ENCODE data around the genes TDP2 and TRIM38.

DNA sequence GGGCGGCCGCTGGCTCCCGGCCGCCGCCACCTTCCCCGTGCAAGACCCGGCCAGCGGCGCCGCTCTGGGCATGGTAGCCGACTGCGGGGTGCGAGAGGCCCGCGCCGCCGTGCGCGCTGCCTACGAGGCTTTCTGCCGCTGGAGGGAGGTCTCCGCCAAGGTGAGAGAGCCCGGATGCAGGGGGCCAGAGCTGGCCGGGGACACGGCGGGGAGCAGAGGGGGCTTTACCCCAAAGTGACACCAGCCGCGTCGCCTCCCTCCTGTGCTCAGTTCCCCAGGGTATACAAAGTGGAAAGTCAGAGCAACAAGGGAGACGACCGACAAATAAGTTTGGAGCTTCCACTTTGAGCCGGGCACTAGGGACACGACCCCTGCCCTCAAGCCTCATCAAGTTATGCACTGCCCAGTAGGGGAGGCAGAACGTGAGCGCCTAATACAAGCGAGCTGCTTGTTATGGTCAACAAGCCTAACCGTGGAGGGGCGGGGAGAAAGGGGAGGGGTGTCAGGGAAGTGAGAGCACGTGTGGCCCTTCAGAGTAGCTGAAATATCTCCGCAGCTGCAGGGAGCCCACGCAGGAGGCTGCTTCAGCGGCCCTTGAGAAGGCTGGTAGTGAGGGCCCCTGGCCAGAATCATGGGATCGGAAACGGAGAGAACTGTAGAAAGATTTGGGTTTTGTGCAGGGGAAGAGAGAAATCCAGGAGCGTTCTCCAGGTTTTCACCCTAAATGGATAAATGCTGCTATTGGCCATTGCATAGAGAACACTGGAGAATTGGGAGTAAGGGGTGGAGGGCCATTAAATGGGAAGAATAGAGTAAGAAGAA lies 633 bp downstream of the ALDH5A1 start:
- PRO-cap, 4 experiments = peak in 3 of 4 experiments; most common plus-strand start position 486 of the sequence (in 1); most common minus-strand start position 424 of the sequence (in 2)
- RAMPAGE, long total RNA, 2 experiments = no peak in any of the 2 experiments

DNA sequence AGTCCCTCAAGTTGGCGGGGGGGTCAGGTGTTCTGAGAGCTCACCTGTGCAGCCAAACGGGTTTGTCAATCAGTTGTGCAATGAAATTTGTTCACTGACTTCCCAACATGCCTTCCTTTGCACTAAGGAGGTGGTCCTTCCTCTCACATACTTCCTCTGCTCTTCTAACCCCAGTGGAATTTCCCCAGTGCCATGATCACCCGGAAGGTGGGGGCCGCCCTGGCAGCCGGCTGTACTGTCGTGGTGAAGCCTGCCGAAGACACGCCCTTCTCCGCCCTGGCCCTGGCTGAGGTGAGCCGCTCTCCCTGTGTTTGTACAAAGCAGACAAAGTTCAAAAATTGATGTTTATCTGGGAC lies 9.9 kb downstream of the ALDH5A1 start:
- PRO-cap, 4 experiments = peak in 1 of 4 experiments; most common plus-strand start position 198 of the sequence (in 1); most common minus-strand start position 158 of the sequence (in 1)
- RAMPAGE, long total RNA, 2 experiments = no peak in any of the 2 experiments

DNA sequence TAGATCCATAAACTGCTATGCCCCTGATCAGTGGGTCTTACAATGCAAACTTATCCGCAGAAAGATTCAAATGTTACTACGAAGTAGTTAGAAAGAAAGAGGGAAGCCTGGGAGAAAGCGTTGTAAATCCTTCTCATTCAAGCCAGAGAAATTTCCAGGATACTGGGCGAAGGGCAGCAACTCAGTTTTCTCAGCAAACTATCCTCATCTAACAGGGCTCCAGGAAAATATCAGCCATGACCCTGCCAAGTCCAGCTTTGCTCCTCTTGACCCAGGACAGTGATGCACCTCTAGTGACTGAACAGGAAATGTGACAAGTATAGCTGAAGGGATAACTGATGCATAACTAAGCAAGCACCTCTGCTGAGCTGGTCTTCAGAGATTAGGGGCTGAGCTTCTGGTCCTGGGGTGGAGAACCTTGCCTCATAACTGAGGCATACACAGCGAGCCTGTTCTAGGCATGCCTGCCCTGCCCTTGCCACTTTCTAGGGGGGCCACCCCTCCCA lies 22.7 kb downstream of the ALDH5A1 start:
- PRO-cap, 4 experiments = no peak in any of the 4 experiments
- RAMPAGE, long total RNA, 2 experiments = no peak in any of the 2 experiments

DNA sequence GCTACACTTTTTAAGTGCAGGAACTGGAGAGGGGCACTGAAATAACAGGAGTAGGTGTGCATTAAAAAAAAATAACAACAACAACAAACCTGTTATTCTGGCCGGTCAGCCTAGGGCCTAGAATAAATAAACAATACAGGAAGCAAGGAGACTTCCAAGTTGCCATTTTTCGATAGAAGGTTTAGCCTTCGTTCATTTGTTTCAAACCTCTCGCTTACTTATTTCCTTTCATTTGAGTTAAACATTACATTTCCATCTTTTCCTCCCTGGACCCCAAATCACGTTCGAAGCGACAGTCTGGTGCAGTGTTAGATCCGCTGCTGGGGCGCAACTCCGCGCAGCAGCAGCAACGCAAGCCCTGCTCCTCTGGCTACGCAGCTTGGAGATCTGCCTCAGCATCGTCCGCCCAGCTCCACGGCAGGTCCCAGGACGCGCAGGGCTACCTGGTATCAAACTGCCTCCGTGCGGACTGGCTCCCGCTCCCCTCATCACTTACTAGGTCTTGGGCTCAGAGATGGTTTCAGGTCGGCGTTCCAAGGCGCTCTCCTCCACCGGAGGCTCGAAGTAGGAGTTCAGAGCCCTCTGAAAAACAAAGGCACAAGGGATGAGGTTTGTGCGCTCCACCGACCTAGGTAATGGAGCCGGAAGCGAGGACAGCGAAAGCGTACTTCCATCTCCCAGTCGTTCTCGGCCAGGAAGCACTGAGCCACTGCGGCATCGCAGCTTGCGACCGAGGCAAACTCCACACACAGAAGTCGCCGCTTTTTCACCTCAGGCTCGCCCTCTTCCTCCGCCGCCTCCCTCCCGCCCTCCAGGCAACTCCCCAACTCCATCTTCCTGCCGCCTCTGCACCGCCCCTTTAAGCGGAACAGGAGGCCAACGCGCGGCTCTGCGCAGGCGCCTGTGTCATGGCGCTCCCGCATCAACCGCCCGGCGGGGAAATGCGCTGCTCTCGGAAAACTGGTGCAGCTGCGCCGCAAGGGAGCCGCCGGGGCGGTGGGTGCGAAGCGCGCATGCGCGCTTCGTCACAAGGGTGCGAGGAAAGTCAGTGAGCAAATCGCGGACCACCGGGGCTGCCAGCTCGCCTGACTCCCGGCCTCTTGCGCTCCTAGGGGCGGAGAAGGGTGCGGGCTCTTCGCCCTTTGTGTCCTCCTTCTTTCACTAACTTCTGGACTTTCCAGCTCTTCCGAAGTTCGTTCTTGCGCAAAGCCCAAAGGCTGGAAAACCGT lies at the start of gene TDP2:
TSS of gene TDP2 (minus strand) at position 870 of the 1,229 bp plus-strand sequence.
- PRO-cap, 4 experiments = peak in 4 of 4 experiments; most common plus-strand start position 395 of the sequence (in 1); most common minus-strand start position 861 of the sequence (in 3)
- RAMPAGE, long total RNA, 2 experiments = start-site peak on the plus strand in 2 of 2 experiments, centred at positions 1,029 to 1,073 of the sequence, 783 to 1,338 reads per replicate; start-site peak on the minus strand in 1 of 2 experiments, centred at positions 724 to 1,145 of the sequence, 34 to 606 reads per replicate

DNA sequence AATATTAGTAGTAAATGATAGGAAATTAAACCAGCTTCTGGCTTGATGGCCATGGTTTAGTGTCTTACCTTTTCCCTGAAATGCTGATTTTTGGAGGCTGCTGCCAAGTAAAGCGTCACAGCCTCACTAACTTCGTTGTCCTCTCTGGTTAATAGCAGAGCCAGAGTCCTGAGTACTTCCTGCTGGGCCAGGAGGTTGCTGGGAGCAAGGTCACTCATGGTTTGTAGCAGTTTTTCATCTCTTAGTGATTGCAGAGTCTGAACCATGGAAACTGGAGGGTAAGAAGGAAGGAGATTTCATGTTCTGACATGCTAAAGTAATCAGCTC lies 26.4 kb upstream of the ARMH2 start:
- PRO-cap, 4 experiments = no peak in any of the 4 experiments
- RAMPAGE, long total RNA, 2 experiments = no peak in any of the 2 experiments

- PRO-cap, 4 experiments = peak in 2 of 4 experiments; most common plus-strand start chr6:24911243 (in 1); most common minus-strand start chr6:24911048 (in 1)
- RAMPAGE, long total RNA, 2 experiments = no peak in any of the 2 experiments
Measured at GRCh38 chr6:24910560-24911490, 24.9 kb downstream of the RIPOR2 start.

- PRO-cap, 4 experiments = no peak in any of the 4 experiments
- RAMPAGE, long total RNA, 2 experiments = no peak in any of the 2 experiments
Measured at GRCh38 chr6:25007151-25007567, 71.4 kb upstream of the RIPOR2 start.

- PRO-cap, 4 experiments = peak in 4 of 4 experiments; most common plus-strand start chr6:25138352 (in 2); most common minus-strand start chr6:25138329 (in 3)
- RAMPAGE, long total RNA, 2 experiments = start-site peak on the minus strand in 2 of 2 experiments, at chr6:25138230-25138362 at its widest, 28 to 51 reads per replicate
Measured at GRCh38 chr6:25137912-25139176, 140.8 kb upstream of the CARMIL1 start.

- PRO-cap, 4 experiments = no peak in any of the 4 experiments
- RAMPAGE, long total RNA, 2 experiments = no peak in any of the 2 experiments
Measured at GRCh38 chr6:25193024-25193676, 86.0 kb upstream of the CARMIL1 start.

- PRO-cap, 4 experiments = no peak in any of the 4 experiments
- RAMPAGE, long total RNA, 2 experiments = no peak in any of the 2 experiments
Measured at GRCh38 chr6:25287565-25288177, 8.5 kb downstream of the CARMIL1 start.

DNA sequence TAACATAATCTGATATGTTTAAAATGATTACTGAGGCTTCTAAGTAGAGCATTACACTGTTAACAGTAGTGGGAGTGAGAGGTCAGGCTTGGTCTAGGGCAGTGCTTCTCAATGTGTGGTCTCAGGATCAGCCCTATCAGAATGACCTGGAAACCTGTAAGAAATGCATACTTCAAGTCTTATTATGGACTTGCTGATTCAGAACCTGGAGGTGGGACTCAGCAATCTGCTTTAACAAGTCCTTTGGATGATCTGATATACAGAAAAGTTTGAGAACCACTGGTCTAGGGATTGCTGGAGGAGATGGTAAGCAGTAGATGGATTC lies 47.2 kb downstream of the CARMIL1 start:
- PRO-cap, 4 experiments = no peak in any of the 4 experiments
- RAMPAGE, long total RNA, 2 experiments = no peak in any of the 2 experiments

- PRO-cap, 4 experiments = no peak in any of the 4 experiments
- RAMPAGE, long total RNA, 2 experiments = no peak in any of the 2 experiments
Measured at GRCh38 chr6:25332058-25332770, 53.0 kb downstream of the CARMIL1 start.

DNA sequence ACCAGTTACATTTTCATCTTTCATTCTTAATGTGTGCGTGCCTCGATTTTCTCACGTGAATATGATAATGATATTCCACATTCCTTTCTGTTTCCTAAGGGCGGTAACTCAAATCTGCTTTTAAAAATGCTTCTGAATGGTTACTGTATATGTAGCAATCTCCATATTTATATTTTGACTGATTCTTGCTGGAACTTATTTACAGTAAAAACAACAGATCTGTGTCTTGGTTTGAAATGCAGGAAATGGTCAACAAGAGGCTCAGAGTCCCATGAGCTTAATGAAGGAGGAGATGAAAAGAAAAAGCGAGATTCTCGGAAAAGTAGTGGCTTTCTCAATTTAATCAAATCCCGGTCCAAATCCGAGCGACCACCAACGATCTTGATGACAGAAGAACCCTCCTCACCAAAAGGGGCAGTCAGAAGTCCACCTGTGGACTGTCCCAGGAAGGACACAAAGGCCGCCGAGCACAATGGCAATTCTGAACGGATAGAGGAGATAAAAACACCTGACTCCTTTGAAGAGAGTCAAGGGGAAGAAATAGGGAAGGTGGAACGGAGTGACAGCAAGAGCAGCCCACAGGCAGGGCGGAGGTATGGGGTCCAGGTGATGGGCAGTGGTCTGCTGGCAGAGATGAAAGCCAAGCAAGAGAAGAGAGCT lies 51.8 kb upstream of the SCGN start:
- PRO-cap, 4 experiments = no peak in any of the 4 experiments
- RAMPAGE, long total RNA, 2 experiments = no peak in any of the 2 experiments

GRCh38 chr6:25750898-25751425 lies 3.6 kb upstream of the SLC17A4 start:
- PRO-cap, 4 experiments = no peak in any of the 4 experiments
- RAMPAGE, long total RNA, 2 experiments = no peak in any of the 2 experiments

DNA sequence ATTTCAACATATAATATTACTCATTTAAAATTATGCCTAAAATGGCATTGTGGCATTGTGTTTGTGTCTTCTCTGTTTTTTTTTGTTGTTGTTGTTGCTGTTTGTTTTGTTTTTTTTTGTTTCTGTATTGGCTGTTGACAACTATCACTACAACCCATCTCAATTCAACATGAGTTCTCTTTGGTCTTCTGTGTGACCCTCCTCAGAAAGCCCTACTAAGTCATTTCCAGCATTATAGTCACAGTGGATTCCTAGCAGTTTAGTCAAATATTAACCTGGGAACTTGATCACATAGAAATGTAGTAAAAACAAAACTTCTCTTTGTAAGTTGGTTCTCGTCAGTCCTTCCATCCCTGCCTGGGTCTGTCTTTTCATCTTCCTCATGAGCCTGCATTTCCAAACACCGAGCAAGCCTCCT lies 16.8 kb downstream of the SLC17A2 start:
- PRO-cap, 4 experiments = peak in 1 of 4 experiments; most common plus-strand start position 338 of the sequence (in 1); most common minus-strand start position 75 of the sequence (in 1)
- RAMPAGE, long total RNA, 2 experiments = no peak in any of the 2 experiments

DNA sequence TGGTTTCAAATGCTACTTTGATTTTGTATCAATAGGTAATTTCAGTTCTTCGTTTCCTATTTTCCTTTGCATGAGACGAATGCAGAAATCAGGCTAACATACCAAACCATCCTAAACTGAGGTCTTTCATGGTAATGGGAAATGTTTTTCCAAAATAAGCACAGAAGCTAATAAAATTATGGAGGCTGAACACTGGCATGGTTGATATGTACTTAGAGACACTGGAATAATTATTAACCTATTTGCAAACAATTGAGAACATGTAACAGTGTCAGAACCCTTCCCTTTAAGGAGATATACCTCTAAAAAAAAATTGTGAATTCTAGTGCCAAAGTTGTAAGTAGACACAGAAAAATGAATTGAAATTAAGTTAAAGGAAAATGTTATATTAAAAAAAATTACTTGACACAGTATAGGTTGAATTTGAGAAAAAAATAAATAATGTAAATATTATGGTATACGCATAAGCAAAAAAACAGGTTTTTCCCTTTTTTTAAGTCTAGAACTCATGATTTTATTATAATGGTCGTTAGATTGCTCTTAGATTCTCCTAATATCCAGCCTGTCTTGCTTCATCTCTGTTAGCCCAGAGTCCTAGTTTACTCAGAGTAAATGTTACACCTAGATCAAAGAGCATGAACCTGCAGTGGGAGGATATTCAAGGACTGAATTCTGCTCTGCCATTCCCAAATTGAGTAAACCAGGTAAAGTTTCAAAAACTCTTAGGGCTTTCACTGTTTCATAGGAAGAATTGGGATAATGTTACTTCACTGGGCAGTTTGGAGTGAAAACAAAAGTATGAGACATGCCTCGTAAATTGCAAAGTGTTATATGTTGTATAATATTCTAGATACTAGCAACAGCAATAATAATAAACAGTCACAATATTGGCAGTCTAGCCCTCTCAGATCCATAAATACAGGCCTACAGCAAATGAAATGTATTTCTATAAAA lies 1.7 kb downstream of the SLC17A2 start:
- PRO-cap, 4 experiments = peak in 4 of 4 experiments; most common plus-strand start position 646 of the sequence (in 4); most common minus-strand start position 208 of the sequence (in 3)
- RAMPAGE, long total RNA, 2 experiments = start-site peak on the plus strand in 2 of 2 experiments, centred at positions 641 to 648 of the sequence, 9 to 25 reads per replicate

GRCh38 chr6:25961903-25962944 lies at the start of gene TRIM38:
Gene TRIM38, plus strand, starts transcription at chr6:25962802.
- PRO-cap, 4 experiments = peak in 4 of 4 experiments; most common plus-strand start chr6:25962802 (in 4); most common minus-strand start chr6:25962588 (in 3)
- RAMPAGE, long total RNA, 2 experiments = start-site peak on the plus strand in 2 of 2 experiments, at chr6:25962802-25962838 at its widest, 266 to 291 reads per replicate

DNA sequence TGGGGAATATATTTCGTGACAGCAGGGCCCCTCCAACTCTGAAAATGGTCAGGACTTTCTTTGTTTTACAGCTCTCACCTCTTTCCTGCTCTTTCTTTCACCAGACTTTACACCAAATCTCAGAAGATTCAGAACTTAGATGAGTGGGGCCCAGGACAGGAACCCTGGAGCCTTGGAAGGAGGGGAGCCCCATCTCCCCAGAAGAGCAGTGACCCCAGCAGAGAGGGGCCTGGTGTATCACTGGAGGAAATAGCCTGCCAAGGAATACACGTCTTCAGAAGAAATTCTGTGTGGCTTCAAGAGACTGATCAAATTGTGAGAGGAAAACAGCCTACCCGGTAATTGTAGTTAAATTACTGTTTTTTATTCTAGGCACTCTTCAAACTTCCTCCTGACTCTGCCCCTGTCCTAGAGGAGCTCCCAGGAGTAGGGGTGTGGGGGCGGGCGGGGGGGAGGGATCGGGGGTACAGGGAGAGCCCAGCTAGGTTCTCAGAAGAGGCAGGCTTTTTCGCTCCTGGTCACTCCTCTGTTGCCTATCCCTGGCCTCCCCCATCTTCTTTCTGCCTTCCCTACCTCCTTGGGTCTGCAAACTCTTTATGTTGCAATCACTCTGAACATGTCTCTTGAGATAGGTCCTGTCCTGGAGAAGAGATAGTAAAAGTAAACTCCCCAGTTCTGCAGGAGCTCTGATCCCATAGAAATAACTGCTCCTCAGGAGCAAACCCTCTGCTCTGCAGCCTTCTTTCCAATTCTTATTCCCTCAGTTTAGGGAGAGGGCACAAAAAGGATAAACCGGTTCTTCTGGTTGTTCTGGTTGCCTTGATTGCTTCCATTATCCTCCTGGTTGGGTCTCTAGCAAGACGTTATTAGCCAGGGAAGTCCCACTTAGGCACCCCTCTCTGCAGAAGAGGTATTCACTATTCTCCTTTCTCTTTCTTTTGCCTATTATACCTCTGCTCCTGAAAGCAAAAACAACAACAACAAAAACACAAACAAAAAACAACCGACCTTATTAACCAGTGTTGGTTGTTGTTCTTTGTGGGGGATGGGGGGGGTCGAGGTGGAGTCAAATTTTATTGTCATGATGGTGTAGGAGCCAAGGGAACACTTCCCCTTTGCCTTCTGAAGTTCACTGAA lies 711 bp downstream of the TRIM38 start:
- PRO-cap, 4 experiments = no peak in any of the 4 experiments
- RAMPAGE, long total RNA, 2 experiments = no peak in any of the 2 experiments

DNA sequence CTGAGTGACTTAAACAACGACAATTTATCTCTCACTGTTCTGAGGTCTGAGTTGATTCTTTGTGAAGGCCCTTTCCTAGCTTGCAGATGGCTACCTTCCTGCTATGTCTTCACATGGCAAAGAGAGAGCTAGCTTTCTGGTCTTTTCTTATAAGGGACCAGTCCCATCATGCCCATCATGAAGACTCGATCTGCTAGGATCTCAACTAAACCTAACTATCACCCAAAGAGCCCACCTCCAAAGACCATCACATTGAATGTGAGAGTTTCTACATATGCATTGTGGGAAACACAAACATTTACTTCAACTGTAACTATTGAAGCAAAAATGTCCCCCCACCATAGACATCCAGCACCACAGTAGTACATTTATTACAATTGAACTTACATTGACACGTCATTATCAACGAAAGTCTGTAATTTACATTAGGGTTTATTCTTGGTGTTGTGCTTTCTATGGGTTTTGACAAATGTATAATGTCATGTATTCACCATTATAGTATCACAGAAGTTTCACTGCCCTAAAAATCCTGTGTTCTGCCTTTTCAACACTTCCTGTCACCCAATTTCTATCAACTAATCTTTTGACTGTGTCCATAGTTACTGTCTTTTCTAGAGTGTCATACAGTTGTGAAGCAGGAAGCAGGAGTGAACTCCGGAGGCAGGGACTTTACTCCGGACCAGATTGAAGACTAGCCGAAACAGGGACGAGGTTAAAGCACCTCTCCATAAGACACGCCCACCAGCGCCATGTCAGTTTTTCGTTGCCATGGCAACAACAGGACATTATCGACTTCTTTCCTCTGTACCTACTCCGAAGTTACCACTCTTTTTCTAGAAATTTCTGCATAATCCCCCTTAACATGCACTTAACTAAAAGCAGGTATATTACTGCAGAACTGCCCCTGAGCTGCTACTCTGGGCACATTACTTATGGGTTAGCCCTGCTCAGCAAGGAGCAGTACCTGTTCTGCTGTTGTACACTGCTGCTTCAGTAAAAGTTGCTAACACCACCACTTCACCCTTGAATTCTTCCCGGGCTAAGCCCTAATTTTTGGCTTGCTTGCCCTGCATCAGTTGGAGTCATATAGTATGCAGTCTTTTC lies 25.0 kb downstream of the TRIM38 start:
- PRO-cap, 4 experiments = no peak in any of the 4 experiments
- RAMPAGE, long total RNA, 2 experiments = no peak in any of the 2 experiments

- PRO-cap, 4 experiments = peak in 4 of 4 experiments; most common plus-strand start chr6:26054732 (in 2); most common minus-strand start chr6:26054522 (in 4)
- RAMPAGE, long total RNA, 2 experiments = no peak in any of the 2 experiments
Measured at GRCh38 chr6:26054387-26054855, 1.8 kb downstream of the H1-2 start.

Measured in right lobe of liver (tissue), 4 donors.